Cardiac ventricle fibroblast (primary cell): ENCODE measurements around the gene RAB22A.

DNA sequence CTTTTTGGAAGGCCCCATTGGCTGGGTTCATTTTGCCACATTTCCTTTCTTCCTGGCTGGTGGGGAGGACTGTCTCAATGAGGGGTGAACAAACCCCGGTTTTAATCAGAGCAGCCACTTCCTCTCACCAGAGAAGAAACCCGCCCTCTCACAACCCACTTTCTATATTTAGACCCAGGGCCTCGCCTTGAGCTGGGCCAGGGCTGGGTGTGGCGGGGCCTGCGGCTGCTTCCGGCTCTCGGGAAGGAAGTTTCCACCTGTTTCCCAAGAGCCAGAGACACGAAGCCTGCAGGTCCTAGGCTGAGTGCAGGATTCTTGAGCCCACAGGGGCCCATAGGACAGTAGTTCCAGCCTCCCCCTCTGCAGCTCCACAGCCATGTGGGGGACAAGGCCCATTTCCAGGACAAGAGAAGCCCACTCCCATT lies 41.8 kb downstream of the RBM38 start:
- RAMPAGE, long total RNA, result no peak

GRCh38 chr20:57523732-57524235 lies 1.2 kb downstream of the CTCFL start:
- RAMPAGE, long total RNA, result no peak

- RAMPAGE, long total RNA, result no peak
These were observed 4.1 kb upstream of the CTCFL start for GRCh38 chr20:57528964-57529527.

- RAMPAGE, long total RNA, result no peak
These were observed 4.2 kb downstream of the PCK1 start for GRCh38 chr20:57564779-57565810.

DNA sequence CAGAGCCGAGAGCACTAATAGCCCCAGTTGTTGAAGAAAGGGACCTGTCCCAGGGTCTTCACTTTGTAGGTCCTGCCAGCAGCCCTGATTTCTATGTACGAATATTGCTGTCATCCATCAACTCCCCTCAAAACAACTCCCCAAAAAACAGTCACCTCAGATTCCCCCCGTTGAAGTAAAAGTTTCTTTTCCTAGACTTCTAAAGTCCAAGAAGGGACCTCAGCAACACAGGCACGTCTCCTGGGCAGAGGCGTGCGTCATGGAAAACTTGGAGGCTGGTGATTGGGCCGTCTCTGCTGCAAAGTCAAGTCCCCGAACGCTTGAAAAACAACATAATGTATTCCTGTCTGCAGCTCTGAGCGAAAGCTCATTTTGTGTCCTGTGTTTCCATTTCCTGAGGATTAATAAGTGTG lies 21.4 kb downstream of the PCK1 start:
- RAMPAGE, long total RNA, result no peak

DNA sequence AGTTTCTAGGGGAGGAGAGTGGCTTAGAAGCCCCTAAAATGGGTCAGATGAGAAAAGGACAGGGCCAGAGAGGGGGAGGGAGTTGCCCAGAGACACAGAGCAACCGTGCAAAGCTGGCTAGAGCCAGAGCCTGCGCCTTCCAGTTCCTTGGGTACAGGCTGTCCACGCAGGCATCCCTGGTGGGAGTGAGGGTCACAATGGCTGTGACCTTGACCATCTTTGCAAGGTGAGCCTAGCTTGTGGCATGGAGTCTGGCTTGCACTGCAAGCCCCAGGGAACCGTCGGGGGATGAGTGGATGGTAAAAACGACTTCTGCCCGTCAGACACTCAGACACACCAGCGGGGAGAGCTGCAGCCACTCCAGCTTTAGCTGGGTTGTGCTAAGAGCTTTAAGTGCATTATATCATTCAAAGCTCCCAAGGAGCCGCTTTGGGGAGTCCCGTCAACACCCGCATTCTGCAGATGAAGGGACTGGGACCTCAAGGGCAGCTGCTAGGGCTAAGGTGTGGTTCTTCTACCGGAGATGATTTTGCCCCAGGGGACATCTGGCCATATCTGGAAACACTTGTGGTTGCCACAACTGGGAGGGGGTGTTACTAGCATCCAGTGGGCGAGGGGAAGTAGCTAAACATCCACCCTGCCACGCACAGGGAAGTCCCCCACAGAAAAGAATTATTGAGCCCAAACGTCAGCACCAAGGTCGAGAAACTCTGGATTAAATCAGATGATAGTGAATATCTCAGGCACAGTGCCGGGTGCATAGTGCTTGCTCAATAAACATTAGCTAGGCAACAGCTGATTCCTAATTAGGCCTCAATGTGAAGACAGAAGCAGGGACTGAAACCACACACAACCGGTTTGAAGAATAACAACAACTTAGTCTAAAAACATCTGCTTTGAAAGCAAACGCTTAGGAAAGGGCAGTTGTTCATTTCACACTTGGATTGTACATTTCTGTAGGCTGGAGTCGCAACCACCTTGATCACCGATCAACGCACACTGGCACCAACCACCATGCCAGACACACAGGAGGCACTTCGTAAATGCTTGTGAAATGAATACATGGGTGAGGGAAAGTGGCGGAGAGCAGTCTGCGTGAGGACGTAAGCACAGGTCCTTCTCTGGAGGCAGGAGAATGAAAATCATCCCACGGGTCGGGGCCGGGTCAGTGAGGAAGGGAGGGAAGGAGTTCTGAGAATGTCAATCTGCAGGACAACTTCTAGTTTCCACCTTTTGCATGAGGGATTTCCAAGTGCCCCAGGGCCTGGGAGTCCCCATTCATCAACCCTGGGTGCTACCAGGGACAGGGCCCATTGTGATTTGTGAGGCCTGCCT lies 29.5 kb downstream of the PMEPA1 start:
- RAMPAGE, long total RNA, result no peak

GRCh38 chr20:57682315-57683147 lies 27.3 kb downstream of the PMEPA1 start:
- RAMPAGE, long total RNA, result no peak

DNA sequence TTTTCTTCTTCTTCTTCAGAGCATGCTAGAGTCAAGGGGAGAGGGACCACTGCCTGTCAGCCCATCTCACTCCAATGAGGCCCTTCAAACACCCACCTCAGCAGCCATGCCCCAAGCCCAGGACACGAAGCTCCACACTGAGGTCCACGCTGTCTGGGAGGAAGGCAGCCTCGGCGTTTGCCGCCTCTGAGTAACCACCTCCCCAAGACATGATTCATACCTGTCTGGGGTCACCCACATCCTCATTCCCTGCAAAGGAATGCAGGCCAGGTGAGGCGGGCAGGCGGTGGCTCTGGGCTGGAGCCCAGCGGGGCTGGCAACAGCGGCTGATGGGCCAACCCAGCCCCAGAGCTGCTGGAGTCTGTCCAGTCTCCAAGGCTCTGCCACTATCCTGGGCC lies 14.9 kb downstream of the PMEPA1 start:
- RAMPAGE, long total RNA, result no peak

DNA sequence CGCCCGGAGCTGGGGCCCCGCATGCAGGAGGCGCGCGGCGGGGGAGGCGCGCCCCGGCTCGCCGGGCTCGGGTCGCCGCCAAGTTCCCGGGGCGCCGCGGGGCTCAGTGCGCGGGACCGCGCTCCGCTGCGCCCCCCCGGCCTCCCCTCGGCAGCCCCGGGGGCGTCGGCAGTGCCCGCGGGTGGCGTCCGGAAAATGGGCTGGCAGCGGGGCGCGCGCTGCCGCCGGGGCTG lies 250 bp downstream of the PMEPA1 start:
- RAMPAGE, long total RNA, result no peak

- RAMPAGE, long total RNA, result no peak
These were observed 1.9 kb upstream of the PMEPA1 start for GRCh38 chr20:57711634-57712174.

DNA sequence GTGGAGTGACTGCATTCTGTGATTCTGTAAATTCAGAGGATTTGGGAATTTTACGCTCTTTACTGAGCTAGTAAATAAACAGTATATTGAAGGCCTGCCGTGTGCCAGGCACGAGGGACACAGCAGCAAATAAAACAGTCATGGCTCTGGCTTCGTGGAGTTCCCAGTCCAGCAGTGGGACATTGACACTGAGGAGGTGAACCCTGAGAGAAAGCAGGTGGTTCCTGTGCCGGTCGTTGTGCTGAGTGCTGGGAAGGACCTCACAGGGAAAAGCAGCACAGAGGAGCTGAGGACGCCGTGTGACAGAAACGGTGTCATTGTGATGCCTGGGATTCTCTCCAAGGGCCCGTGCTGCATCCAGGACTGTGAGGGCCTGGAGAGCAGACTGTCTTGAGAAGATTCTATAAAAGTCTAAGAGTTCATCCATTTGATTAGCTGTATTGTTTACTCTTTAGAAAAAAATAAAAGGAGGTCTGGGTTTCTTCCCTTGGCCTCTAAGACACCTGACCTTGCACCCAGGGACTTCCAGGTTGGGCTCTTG lies 189.9 kb upstream of the C20orf85 start:
- RAMPAGE, long total RNA, result no peak

DNA sequence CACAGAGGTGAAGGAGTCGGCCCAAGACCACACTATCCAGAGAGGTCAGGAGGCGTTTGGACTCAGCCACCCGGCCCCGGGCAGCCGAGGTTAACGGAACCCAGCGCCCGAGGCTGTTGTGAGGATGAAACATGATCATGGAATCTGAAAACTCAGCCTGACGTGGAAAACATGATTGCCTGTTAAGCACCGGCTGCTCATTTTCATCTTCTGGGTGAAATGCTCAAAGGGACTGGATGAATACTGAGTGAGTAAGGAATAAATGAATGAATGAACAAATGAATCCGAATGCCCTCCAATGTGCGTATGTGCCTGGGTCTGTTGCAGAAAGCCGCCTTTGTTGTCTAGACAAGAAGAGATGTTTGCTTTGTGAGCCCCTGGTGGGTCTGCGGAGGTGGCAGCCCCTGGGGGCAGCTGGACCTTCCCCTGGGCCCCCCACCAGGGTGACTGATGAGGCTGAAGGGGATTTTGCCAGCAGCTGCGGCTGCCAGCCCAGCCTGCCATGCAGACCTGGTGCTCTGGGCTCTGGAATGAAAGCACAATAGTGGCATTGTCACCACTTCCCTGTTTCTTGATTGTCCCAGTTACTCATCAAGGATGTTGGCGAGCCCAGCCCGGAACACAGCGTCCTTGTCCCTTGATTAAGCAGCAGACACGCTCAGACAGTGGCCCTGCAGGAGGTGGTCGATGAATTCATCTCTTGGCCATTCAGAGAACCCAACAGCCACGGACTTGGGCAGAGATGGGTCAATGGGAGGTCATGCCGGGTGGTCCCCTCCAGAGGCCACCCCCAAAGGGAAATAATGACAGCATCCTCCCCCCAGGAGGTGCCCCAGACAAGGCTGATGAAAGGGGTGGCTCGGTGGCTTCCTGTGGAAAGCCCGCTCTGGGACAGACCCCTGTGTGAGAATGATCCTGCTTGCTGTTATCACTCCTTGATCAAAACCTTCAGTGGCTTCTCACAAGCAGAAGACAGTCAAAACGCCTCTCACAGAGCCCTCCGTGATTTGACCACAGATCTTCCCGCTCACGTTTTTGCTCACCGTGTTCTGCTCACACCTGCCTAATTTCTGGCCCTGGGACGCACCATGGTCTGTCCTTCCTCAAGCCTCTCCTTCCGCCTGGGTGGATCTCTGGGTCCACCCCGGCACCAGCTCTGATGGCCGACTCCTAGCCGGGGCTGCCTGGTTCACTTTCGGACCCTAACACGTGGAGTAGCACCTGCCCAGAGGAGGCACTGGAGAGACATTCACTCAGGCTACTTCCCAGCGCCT lies 133.1 kb upstream of the C20orf85 start:
- RAMPAGE, long total RNA, result no peak

- RAMPAGE, long total RNA, result no peak
These were observed 20.1 kb upstream of the C20orf85 start for GRCh38 chr20:58130363-58131158.

DNA sequence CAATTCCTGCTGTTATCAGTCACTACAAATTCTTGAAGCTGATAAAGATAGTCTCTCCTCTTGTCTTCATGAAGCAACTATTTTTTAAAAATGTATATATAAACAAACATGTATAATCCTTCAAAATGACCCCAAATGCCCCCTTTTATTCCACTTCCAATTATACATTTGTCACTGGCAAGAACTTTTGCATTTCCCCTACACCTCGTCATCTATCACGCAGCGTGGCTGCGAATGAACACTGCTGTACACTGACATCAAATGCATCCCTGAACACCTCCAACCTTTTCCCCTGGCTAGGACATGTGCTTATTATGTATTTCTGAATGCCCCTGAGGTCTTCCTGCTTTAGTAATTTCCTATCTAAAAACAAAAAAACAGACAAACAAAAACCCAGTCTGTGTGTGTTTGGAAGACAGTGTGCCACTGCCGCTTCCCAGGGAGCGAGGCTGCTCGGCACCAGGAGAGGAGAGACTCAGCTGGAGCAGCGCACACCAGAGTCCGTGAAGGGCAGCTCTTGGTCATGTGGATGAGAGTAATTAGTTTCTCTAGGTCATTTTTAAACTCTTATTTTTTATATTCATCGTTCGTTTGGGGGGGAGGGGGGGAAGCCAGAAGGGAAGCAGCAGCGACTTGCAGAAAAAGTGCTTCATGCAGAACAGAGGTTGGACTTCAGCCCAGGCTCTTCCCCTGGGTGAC lies 9.9 kb upstream of the ANKRD60 start:
- RAMPAGE, long total RNA, result no peak

- RAMPAGE, long total RNA, result no peak
These were observed at the start of gene RAB22A for GRCh38 chr20:58309602-58310376. Gene RAB22A (plus strand): TSS chr20:58309715.

DNA sequence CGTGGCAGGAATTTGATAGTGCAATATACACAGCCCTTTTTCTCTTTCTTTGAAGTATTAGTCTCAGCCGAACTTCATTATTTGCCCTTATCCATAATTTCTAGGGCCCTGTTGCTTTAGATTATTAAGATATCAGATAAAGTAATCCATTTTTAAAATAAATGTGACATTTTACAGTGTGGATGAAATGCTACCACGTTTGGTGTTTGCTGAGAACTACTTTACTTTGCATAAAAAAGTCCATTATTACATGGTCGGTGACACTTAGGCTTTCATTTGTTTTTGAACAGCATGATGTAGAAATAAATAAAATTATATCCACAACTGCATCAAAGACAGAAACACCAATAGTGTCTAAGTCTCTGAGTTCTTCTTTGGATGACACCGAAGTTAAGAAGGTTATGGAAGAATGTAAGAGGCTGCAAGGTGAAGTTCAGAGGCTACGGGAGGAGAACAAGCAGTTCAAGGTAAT lies 51.6 kb downstream of the VAPB start:
- RAMPAGE, long total RNA, result no peak

- RAMPAGE, long total RNA, result no peak
These were observed 61.7 kb downstream of the APCDD1L start for GRCh38 chr20:58453209-58454130.

- RAMPAGE, long total RNA, result no peak
These were observed 28.3 kb upstream of the STX16 start for GRCh38 chr20:58622808-58623162.

- RAMPAGE, long total RNA, result no peak
These were observed 907 bp upstream of the STX16 start for GRCh38 chr20:58650140-58650611.

DNA sequence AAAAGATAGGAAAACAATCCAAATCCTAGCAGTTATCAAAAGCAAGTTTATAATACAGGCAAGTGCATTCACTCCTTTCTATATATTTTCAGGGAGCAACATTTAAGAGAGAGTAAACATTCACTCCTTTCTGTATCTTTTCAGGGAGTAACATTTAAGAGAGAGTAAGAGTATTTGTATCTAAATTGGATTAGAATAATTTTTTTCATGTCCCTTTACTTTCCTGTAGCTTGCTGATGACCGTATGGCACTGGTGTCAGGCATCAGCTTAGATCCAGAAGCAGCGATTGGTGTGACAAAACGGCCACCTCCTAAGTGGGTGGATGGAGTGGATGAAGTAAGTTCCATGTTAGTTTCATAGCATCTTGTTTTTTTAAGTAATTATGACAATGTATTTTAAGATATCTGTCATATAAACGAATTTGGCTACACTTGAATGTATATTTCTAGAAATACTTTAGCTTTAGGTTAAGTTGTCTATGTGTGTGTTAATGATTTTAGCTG lies 16.2 kb downstream of the STX16 start:
- RAMPAGE, long total RNA, result no peak